GM06990 (cell line): ENCODE measurements around the genes CABP5, SPHK2, MAMSTR and LHB.

- RRBS, result 91% methylated on average over 3 of the region's 7 CpGs
Observed at GRCh38 chr19:47781941-47782467, 3.5 kb downstream of the SELENOW start.

DNA sequence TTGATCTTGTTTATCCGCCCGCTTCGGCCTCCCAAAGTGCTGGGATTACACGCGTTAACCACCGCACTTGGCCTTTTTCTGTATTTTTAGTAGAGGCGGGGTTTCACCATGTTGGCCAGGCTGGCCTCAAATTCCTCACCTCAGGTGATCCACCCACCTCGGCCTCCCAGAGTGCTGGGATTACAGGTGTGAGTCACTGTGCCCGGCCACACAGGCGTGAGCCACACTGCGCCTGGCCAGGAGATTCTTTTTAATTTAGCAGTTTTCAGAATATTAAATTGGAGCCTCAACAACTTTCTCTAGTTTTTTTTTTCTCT is 11.3 kb downstream of the SELENOW start:
- RRBS, result no CpG with 5 or more reads among the region's 11 CpGs

GRCh38 chr19:48044011-48044210 is at the start of gene CABP5:
Gene CABP5 (minus strand): TSS chr19:48044079.
- RRBS, result no CpG with 5 or more reads among the region's 4 CpGs

GRCh38 chr19:48123874-48124189 is 13.2 kb upstream of the PLA2G4C start:
- RRBS, result no CpG with 5 or more reads among the region's 5 CpGs

DNA sequence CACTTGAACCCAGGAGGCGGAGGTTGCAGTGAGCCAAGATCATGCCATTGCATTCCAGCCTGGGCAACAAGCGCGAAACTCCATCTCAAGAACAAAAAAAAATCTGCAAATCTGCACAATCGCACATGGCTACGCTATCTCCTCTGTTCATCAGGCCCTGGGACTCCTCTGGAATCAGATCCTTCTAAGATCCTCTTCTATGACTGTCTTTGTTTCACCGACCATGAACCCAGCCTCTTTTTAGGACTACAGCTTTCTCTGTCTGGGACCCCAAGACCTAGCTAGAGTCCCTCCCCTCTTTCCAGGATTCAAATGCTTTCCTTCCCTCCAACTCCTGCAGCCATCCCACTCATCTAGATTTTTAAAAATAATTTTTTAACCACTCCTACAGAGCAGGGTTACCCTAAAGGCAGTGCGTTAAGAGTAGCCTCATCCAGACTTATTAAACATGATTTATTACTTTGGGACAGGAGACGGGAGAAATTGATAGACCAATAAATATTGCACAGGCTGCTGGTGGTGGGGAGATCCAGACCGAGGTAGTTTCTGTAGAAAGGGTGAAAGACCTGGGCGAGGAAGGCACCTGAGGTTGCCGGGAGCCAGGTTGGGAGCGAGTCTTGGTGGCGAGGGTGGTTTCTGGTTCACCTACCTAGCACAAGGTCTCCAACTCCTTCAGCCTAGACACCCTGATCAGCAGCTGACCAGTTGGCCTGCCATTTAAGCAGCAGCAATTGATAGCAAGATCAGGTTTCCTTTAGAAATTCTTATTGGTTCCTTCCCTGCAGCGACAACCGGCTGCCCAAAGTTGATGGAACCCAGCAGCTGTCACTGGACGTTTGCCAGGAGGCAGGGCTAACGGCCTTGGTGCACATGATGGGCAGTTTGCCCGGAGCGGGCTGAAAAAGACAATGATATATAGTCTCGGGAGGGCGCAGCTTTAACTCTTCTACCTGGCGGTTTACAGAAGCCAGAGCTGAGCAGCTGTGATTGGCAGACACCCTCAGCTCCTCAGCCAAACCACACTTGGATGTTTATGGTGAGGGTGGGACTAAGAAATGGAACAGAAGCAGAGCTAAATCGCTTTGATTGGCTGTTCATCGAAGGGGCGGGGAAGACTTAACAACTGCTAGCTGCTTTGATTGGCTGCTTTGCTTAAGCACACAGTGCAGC is 7.0 kb downstream of the EMP3 start:
- RRBS, result 11% methylated on average over 3 of the region's 25 CpGs

GRCh38 chr19:48469589-48470038 is 445 bp downstream of the CYTH2 start:
- RRBS, result 3% methylated on average over 14 of the region's 41 CpGs

GRCh38 chr19:48487904-48488444 is 18.8 kb downstream of the CYTH2 start:
- RRBS, result no CpG with 5 or more reads among the region's 8 CpGs

- RRBS, result 5% methylated on average over 23 of the region's 66 CpGs
Observed at GRCh38 chr19:48619076-48620180, at the start of gene SPHK2. Gene SPHK2 (plus strand): TSS chr19:48619506.

GRCh38 chr19:48623695-48624545 is 4.6 kb downstream of the SPHK2 start:
- RRBS, result 4% methylated on average over 17 of the region's 47 CpGs

- RRBS, result no CpG with 5 or more reads among the region's 17 CpGs
Observed at GRCh38 chr19:48660645-48661422, 12.0 kb downstream of the NTN5 start.

DNA sequence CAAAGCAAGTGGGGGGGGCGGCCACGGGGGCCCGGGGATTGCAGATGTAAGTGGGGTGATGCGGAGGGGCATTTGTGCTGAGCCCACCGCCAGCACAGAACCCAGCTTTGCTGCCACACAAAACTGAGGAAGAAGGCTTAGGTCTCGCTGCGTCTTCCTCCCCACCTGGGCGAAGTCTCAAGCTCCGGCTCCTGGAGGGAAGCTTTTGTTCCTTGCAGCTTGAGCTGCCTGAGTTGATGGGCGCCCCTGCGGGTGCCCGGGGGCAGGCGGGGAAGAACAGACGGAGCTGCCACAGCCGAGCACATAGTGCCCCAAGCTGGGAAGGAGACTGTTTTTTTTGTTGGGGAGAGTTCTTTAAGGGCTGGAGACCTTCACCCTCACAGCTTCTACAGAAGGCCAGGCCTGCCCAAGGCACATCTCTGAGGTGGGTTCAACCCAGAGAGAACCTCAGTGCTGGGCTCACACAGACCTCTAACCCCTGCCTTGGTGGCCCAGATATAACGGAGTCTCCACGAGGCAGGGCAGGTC is 1.6 kb upstream of the NTN5 start:
- RRBS, result 91% methylated on average over 4 of the region's 17 CpGs

- RRBS, result 85% methylated on average over 12 of the region's 32 CpGs
Observed at GRCh38 chr19:48719437-48720177, at the start of gene MAMSTR. Gene MAMSTR (minus strand): TSS chr19:48719725.

DNA sequence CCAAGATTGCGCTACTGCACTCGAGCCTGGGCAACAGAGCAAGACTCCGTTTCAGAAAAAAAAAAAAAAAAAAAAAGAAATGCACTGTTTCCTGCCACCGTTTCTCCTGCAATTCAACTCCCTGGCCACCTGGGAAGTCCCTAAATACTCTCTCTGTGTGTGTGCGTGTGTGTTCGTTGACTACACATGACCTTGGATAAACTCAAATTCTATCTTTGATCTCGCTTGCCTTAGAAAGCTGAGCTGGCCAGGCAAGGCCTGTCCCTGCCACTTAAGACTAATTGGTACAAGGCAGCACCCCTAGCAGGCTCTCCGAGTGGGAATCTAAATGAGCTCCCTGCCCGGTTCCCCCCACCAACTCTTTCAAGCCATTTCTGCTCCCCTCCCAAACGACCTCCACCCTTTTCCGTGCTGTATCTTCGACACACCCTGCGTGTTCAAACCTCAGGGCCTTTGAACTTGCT is 5.2 kb upstream of the BCAT2 start:
- RRBS, result no CpG with 5 or more reads among the region's 13 CpGs

- RRBS, result no CpG with 5 or more reads among the region's 6 CpGs
Observed at GRCh38 chr19:48872857-48873125, 570 bp downstream of the PPP1R15A start.

- RRBS, result no CpG with 5 or more reads among the region's 12 CpGs
Observed at GRCh38 chr19:48873650-48874206, 1.5 kb downstream of the PPP1R15A start.

DNA sequence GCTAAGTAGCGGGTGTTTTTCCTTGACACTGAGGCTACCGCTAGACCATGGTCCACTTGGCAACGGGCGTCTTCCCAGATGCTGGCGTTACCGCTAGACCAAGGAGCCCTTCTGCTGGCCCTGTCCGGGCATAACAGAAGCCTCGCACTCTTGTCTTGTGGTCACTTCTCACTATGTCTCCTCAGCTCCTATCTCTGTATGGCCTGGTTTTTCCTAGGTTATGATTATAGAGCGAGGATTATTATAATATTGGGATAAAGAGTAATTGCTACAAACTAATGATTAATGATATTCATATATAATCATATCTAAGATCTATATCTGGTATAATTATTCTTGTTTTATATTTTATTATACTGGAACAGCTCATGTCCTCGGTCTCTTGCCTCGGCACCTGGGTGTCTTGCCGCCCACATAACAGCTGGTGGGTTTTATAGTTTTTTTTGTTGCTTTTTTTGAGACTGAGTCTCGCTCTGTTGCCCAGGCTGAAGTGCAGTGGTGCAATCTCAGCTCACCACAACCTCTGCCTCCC is 4.6 kb downstream of the PPP1R15A start:
- RRBS, result no CpG with 5 or more reads among the region's 13 CpGs

DNA sequence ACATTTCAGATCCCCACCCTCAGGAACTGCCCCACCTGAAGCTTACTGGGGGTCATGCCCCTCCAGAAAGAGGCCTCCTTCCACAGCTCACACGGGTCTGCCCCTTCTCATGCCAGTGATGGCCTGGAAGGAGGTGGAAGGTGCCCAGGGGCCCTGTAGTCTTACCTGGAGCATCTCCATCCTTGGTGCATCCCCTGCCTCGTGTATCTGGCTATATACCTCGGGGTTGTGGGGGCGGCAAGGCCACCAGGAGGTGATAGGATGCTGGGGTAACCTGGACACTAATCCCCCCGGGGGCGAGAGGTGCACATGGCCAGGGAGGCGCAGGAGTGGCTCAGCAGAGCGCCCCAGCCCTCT is at the start of gene LHB:
Gene LHB, minus strand, starts transcription at position 190 of the 357 bp plus-strand sequence.
- RRBS, result no CpG with 5 or more reads among the region's 8 CpGs

GRCh38 chr19:49055734-49056478 is 1.6 kb downstream of the CGB7 start:
- RRBS, result 3% methylated on average over 17 of the region's 53 CpGs

- RRBS, result no CpG with 5 or more reads among the region's 6 CpGs
Observed at GRCh38 chr19:49108803-49109279, 5.3 kb upstream of the LIN7B start.

DNA sequence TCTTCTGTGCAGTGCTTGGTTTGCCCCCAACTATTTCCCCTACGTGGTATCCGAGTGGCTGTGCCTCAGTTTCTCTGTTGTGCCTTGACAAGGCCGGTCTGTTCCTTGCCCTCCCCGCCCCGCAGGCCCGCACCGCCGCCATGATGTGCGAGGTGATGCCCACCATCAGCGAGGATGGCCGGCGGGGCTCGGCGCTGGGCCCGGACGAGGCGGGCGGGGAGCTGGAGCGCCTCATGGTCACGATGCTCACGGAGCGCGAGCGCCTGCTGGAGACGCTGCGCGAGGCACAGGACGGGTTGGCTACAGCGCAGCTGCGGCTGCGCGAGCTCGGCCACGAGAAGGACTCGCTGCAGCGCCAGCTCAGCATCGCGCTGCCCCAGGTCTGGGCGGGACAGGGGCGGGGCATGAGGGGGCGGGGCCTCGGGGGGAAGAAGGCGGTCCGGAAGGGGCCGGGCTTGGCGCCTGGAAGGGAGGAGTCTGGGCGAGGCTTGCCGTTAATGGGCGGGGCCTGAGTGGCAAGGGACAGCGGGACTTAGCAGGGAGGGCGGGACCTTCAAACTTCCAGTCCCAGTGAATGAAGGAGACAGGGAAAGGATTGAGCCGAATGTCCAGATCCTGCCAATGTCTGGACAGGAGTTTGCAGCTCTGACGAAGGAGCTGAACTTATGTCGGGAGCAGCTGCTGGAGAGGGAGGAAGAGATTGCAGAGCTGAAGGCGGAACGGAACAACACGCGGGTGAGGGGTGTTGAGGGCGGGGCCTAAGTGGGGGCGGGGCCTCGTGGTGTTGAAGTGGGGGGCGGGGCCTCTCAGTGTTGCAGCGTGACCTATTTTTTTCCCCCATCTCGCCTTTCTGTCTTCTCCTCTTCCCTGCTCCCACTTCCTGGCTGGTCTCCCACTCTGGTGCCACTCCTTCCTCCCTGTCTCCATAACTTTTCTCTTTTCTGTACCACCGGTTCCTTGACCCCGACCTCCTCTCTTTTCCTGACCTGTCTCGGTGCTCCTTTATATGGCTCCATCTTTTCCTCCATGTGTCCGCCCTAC is 8.7 kb downstream of the PPFIA3 start:
- RRBS, result 26% methylated on average over 7 of the region's 68 CpGs